Mesenchymal stem cell of Wharton's jelly (primary cell): ENCODE results near the genes NDUFA3, LENG1, LILRB1, KIR3DL2 and NLRP2.

DNA sequence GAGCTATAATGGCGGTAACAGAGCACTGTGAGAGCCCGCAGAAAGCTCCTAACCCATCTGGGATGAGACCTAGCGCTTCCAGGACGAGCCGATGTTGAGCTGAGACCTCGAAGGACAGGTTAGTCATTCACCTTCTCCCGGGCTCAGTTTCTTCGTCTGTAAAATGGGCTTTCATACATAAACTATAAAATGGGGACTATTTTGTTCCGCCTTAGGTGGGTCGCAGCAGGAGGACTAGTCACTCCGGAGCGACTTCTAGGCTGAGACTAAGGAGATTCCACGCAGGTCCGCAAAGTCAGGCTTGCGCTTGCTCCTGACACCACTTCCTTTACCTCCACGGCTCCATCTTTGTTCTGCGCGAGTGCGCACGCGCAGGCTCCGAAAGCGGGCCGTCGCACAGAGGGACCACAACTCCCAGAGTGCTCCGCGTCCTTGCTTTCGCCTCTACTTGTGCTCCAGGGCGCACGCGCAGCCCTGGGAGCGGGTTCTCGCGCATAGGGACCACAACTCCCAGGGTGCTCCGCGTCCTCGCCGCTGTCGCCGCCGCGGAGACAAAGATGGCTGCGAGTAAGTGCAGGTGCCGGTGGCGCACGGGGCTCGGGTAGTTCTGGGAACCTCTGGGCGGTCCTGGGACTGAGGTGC lies at the start of gene NDUFA3:
TSS of gene NDUFA3 (plus strand) at position 534 of the 642 bp plus-strand sequence.
- CAGE, long polyA plus RNA: no peak

- CAGE, long polyA plus RNA: no peak
Measured at GRCh38 chr19:54159234-54160440, at the start of gene LENG1. Gene LENG1, minus strand, starts transcription at chr19:54159721.

- CAGE, long polyA plus RNA: no peak
Measured at GRCh38 chr19:54186755-54187630, 2.4 kb downstream of the MBOAT7 start.

DNA sequence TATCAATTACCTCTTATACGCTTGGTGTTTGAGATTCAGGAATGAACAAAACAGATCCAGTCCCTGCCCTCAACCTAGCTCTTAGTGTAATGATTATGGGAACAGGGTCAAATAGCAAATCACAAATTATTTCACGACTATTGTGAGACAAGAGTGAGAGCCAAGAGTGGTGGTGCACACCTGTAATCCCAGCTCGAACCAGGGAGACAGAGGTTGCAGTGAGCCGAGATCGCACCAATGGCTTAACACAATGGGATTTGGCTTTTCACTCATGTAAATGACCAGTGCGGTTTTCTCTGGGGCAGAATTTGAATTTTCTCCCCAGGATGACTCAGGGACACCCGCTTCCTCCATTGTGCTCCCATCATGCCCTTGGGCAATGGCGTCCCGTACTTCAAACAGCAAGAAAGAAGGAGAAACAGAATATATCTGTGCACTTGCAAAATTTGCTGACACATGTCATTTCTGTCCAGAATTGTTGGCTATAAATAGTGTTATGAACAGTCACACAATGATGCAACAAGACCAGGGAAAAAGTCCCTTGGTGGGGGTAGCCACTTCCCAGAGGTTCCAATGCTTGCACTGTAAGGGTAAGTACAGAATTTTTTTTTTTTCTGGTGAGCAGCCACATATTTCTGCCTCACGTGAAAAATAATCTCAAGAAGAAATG lies 8.9 kb upstream of the LAIR1 start:
- CAGE, long polyA plus RNA: no peak

GRCh38 chr19:54430649-54431721 lies 15.7 kb downstream of the TTYH1 start:
- CAGE, long polyA plus RNA: no peak

DNA sequence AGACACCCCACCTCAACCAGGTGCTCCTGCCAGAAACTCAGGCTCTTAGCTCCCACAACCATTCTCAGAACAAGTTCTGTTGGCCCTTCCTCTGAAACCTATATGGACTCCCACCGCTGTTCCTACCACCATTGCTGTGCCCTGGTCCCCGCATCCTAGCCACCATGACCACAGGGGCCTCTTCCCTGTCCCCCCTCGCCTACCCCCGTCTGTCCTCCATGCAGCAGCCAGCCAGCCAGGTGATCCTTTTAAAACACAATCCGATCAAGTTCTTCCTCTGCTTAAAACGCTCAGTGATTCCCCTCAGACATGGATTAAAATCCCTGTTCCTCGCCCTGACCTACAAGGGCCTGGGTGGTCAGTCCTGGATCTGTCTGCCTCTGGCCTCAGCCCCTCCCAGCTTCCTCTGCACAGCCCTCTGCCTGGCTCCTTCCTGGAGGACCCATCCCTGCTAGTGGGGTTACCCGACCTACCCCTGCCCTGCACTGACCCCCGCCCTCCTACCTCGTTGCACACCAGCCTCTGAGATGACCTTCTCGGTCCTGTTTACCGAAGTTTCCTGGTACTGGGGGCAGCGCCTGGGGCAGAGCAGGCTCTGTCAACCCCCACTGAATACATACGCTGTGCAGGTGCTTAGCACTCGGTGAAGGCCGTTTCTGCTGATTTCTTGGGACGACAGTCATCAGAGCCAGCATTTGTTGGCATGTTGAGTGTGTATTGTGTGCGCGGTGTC lies 14.8 kb upstream of the LENG8 start:
- CAGE, long polyA plus RNA: no peak

DNA sequence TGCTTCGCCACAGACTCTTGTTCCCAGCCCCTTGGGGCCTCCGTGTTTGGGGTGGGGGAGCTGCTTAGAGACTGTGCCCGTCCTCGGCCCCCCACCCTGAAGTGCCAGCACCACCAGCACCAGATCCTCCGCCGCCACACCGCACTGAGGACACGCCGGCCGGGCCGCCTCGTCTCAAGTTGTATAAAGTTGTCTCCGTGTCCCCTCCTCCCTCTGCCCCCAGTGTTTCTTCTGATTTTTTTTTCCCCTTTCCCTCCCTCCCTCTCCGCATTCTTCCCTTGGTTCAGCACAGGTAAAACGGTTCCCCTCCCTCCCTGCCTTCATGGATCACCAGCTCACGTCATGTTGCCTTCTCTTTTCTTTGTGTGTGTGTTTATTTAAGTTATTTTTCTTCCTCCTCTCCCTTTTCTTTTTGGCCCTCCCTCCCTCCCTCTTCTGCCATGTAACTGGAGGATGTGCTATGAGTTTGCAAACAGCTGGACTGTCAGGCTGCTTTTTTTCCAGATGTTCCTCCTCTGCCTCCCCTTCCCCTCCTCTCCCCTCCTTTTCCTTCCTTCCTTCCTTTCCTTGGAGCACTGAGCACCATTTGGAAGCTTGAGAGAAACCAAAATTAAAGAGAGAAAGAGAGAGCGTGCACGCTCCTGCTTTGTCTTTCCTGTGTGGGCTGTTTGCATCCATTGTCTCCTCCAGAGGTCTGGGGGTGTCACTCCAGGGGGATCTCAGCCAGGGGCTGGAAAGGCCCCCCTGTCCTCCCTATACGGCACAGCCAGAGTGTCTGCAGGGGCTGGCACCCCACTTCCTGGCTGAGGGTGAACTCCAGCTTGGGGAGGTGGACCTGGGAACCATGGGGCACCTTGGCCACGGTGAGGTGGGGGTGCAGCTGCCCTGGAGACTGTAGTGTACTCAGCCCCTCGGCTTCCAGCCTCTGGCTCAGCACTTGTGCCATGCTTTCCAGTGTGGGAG lies 1.9 kb downstream of the LENG9 start:
- CAGE, long polyA plus RNA: no peak

- CAGE, long polyA plus RNA: no peak
Measured at GRCh38 chr19:54551889-54552350, 21.7 kb upstream of the LILRA2 start.

GRCh38 chr19:54630104-54631068 lies at the start of gene LILRB1:
Gene LILRB1, plus strand, starts transcription at chr19:54630484.
- CAGE, long polyA plus RNA: no peak

GRCh38 chr19:54642765-54643570 lies 12.7 kb downstream of the LILRB1 start:
- CAGE, long polyA plus RNA: no peak

DNA sequence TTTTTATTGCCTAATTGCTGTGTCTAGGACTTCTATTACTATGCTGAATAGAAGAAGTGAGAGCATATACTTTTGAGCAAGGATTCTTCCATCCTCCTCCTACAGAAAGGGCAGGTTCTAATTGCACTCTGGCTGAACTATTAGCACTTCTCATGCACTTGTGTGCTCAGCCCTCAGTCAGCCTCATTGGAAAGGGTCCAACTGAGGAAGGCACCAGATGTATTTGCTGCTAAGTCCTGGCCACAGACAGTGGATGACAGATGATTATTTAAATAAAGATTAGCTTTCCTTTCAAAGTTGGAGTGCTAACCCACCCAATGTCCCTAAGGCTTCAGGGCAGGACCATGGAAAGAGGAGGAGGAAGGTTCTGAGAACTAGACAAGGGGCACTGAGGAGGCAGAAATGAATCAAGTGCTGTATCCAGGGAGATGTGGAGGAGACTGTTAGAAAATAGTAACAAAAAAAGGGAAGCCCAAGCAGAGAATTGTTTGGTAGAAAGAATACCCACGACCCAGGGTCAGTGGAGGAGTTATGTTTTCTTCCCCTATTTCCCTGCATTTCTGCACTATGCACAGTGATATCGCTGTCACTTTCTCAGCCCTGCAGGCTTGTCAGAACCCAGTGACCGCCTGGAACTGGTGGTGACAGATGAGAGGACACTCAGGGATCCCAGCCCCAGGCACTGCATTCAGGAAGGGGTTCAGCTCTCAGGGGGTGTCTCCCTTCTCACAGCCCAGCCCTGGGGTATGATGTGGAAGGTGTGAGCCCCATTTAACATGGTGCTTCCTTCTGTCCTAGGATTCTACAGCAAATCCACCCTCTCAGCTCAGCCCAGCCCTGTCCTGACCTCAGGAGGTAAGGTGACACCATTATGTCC lies 8.1 kb downstream of the LILRB4 start:
- CAGE, long polyA plus RNA: no peak

DNA sequence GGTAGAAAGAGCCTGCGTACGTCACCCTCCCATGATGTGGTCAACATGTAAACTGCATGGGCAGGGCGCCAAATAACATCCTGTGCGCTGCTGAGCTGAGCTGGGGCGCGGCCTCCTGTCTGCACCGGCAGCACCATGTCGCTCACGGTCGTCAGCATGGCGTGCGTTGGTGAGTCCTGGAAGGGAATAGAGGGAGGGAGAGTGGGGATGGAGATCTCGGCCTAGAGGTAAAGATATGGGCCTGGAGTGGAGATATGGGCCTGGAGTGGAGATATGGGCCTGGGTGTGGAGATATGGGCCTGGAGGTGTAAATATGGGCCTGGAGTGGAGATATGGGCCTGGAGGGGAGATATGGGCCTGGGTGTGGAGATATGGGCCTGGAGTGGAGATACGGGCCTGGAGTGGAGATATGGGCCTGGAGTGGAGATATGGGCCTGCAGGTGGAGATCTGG lies at the start of gene KIR3DL2:
TSS of gene KIR3DL2 (plus strand) at position 103 of the 452 bp plus-strand sequence.
- CAGE, long polyA plus RNA: no peak

DNA sequence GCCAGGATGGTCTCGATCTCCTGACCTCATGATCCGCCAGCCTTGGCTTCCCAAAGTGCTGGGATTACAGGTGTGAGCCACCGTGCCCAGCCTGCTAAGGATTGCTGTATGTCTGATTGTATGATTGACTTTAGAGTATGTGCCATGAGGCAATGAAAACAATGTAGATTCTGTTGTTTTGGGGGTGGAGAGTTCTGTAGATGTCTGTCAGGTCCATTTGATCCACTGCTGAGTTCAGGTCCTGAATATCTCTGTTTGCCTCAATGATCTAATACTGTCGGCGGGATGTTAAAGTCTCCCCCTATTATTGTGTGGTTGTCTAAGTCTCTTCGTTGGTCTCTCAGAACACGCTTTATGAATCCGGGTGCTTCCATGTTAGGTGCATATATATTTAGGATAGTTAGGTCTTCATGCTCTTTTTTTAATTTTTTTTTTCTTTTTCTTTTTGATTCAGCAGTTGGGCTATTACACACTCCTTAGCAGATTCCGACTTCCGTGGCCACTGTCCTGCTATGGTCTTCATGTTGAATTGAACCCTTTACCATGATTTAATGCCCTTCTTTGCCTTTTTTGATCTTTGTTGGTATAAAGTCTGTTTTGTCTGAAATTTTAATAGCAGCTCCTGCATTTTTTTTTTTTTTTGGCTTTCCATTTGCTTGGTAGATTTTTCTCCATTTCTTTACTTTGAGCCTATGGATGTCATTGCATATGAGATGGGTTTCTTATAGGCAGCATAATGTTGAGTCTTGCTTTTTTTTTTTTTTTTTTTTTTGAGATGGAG lies 4.3 kb downstream of the FCAR start:
- CAGE, long polyA plus RNA: no peak

GRCh38 chr19:54965972-54966489 lies at the start of gene NLRP2:
Gene NLRP2, plus strand, starts transcription at chr19:54966374.
- CAGE, long polyA plus RNA: no peak

DNA sequence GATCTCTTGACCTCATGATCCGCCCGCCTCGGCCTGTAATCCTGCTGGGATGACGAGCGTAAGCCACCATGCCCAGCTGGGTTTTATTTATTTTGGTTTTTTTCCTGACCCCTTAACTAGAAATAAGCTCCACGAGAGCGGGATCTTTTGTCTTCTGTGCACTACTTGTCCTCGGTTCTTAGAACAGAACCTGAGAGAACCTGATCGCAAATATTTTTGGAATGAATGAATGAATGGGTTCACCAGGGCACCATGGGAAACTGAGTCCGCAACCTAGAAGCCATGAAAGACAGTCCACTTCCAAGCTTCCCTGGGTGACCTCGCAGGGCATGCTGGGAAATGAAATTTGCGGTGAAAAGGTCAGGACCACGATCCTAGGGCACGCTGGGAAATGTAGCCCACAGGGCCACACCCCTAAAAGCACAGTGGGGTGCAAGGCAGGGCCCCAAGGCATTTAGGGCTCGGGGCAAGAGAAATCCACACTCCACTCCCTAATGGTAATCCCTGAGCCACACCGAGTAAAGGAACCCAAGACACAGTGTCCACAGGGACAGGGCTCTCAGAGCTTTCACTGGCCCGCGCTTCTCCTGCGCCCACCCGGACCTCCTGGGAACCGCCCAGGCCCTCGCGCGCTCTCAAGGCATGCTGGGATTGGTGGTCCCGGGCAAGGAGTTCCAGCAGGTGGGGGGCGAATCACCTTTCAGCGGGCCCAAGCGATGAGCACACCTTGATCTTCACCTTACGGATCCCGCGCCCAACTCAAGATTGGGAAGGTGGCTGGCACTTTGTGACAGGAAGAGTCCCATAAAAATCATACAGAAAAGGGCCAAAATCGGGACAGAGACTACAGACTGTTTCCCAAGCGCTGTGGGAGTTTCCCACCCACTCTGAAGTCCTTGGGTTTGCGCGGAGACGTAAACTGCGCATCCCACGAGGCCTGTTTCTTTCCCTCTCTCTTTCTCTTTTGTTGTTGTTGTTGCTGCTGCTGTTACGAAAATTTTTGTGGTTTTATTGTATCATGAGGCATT lies 1.1 kb upstream of the PPP1R12C start:
- CAGE, long polyA plus RNA: no peak

- CAGE, long polyA plus RNA: no peak
Measured at GRCh38 chr19:55149492-55150175, 628 bp upstream of the TNNT1 start.

DNA sequence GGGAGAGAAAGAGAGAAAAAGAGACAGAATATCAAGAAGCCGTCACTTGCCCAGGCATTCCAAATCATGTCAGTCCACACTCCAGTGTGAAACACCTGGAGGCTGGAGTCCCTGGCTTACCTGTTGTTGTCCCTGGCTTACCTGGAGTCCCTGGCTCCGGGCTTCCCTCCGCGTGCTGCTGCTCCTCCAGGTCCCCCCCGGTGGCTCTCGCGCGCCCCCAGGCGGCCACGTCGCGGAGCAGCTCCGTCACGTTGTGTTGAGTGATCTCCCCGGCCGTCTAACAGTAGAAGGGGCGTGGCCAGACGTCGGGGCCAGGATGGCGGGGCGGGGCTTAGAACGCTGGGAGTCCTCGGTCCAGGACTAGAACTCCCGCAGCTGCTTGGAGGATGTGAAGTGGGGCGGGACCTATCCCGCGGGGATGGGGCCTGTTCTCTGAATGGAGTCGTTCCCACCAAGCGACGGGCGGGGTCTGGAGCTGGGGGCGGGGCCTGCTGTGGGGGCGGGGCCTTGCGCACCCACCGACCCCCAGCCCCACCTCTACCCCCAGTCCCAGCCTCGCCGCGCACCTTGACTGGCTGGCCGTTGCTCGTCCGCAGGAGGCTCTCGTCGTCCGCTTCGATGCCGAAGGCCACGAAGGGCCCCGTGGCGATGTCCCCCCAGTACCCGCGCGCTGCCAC lies 3.1 kb upstream of the TNNI3 start:
- CAGE, long polyA plus RNA: no peak

GRCh38 chr19:55236631-55237182 lies 8.1 kb upstream of the TMEM86B start:
- CAGE, long polyA plus RNA: no peak

- CAGE, long polyA plus RNA: no peak
Measured at GRCh38 chr19:55255603-55255951, 3.2 kb downstream of the PPP6R1 start.

- CAGE, long polyA plus RNA: no peak
Measured at GRCh38 chr19:55256804-55257079, 2.1 kb downstream of the PPP6R1 start.